Hematopoietic multipotent progenitor cell (in vitro differentiated cells): ENCODE measurements around the gene ANO5.

DNA sequence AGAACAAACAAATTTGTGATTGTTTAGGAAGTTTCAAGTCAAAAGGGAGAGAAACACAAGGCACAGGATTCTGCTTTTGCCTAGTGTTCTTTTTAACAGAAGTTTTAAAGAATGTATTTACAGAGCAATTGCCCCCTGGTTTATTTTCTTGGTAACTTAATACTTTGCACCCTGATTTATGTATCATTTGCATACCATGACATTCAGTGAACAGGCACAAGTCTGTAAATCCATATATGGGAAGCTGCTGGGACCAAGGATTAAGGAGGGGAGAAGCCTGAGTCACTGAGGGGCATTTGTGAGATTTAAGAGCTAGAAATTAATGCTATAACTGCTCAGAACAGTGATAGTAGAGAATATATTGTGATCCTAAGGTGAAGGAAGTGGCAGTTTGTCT, 103.1 kb downstream of the DBX1 start:
- CAGE, long polyA plus RNA: no peak

DNA sequence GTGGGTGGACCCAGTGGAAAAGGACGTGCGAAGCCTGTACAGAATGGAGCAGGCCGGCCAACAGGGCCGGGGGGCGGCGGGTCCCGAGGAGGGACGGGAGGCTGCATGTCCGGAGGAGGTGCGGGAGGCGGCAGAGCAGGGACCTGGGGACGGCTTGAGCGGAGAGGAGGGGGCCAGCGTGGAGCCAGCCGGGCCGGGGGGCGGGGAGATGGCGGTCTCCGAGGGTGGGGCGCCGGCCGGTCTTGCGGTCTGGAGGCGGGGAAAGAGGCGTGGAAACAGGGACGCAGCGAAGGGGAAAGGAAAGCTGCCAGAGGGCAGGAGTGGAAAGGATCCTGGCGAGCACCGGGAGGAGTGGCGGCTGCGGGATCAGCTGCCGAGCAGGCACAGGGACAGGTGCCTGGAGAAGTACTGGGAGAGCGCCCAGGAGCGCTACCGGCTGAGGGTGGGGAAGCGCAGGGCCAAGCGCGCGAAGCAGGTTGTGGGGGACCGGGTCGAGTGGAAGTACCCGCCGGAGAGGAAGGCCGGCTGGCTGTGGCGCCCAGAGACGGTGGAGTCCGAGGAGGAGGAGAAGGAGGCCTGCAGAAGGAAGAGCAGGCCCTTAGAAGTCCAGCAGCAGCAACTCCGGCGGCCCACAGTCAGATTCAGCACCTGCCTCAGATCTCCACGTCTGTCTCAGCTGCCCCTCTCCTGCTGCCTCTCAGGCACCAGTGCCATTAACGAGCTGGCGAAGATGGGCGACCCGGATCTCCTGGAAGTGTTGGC, at the start of gene ANO5:
TSS of gene ANO5 (plus strand) at position 323 of the 762 bp plus-strand sequence.
- CAGE, long polyA plus RNA: no peak

GRCh38 chr11:22624589-22624913, 1.1 kb downstream of the FANCF start:
- CAGE, long polyA plus RNA: no peak

DNA sequence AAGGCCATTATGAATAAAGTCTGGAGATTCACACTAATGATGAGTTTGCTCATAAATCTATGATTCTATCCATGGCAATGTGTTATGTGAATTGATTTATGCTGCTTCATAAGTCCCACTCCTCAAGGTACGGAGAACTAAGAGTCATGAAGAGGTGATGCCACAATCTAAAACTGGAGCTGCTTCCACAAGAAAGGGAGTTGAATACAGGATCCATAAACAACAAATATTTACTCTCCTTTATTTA, 367.7 kb downstream of the LUZP2 start:
- CAGE, long polyA plus RNA: no peak

GRCh38 chr11:26670510-26670970, 51.3 kb downstream of the SLC5A12 start:
- CAGE, long polyA plus RNA: no peak

GRCh38 chr11:26992406-26992853, 1.5 kb upstream of the FIBIN start:
- CAGE, long polyA plus RNA: no peak

DNA sequence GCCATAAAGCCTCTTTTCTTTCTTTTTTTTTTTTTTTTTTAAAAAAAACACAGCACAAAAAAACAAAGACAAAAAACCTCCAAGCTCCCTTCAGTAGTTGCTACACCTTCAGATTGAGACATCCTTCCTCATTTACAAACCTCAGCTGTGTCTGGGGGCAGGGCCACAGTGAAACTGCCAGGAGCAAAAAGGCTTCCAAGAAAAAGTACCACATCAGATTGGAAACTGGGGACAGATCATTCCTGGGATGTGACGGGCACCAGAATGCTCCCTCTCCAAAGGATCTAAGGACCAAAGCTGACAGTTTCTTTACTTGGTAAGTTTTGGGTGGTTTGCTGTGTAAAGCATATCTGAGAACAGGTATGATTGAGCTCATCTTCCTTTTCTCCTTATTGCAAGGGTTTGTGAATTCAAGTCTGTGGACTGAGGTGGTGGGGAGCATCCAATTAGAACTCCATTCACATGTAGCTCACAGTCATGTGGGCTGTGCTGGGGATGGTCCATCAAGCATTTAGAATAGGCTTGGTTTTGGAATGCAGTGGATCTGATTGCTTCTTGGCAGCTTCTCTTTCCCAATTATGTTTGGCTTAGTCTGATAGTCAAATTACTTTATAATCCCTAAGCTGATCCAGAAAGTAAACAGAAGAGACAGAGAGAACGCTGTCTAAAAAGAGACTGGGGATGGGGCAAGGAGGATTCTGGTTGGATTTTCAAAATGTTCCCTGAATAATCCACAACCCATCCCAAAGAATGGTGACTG, 728 bp downstream of the BBOX1 start:
- CAGE, long polyA plus RNA: no peak

DNA sequence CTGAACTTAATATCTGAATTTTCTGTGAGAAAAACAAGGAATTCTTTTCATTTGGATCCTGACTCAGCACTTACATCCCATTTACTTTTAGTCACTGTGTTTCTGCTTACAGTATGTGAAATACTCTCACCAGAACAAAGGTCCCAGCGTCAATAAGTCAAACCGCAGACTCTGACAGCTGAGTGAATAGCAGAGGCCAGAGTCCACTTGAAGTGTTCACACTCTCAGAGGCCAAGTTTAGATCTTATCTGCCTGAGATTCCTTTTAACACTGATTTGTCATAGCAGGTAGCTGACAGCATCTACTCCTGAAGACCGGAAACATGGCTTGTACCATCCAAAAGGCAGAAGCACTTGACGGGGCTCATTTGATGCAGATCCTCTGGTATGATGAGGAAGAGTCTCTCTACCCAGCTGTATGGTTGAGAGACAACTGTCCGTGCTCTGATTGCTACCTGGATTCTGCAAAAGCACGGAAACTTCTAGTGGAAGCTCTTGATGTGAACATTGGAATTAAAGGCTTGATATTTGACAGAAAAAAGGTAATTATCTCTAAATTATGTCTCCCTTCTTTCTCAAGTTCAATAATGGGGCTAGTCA, 14.6 kb downstream of the BBOX1 start:
- CAGE, long polyA plus RNA: no peak

DNA sequence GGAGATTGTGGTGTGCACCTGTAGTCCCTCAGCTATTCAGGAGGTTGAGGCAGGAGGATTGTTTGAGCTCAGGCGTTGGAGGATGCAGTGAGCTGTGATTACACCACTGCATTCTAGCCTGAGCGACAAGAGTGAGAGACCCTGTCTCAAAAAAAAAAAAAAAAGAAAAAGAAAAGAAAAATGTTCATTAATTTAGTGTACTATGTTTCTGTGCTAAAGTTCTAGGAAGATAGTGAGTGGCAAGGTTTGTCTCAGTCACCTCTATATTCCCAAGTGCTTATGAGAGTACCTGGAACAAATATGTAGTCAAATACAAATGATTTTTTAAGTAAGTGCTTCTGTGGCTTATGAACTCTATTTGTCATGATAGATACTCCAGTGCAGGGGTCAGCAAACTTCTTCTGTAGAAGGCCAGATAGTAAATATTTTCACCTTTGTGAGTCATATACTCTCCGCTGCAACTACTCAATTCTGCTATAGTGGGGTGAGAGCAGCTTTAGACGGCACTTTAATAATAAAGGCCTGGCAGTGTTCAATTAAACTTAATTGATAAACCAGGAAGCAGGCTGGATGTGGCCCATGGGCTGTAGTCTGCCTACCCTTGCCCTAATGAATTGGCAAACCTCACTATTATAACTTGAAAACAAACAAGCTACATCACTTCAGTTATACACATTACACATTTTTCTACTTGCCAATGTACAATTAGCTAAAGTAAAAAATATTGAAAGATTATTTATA, 12.3 kb upstream of the CCDC34 start:
- CAGE, long polyA plus RNA: no peak

DNA sequence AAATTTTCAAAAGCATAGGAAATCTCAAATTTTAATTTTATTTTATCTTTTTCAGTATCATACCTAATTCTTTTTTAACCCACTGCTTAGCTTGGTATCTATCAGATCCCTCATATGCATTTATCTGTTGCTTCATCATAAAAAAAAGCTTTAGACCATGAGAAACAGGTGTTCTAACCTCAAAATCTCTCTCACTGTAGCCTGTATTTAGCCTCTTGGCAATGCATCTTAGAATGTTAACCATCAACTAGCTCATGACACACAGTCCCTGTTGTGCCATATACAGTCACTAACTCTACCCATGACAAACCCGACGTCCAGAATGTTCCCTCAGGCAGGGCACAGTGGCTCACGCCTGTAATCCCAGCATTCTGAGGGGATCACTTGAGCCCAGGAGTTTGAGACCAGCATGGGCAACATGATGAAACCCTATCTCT, 18.1 kb upstream of the CCDC34 start:
- CAGE, long polyA plus RNA: no peak

GRCh38 chr11:27396684-27397116, 33.7 kb upstream of the CCDC34 start:
- CAGE, long polyA plus RNA: no peak

DNA sequence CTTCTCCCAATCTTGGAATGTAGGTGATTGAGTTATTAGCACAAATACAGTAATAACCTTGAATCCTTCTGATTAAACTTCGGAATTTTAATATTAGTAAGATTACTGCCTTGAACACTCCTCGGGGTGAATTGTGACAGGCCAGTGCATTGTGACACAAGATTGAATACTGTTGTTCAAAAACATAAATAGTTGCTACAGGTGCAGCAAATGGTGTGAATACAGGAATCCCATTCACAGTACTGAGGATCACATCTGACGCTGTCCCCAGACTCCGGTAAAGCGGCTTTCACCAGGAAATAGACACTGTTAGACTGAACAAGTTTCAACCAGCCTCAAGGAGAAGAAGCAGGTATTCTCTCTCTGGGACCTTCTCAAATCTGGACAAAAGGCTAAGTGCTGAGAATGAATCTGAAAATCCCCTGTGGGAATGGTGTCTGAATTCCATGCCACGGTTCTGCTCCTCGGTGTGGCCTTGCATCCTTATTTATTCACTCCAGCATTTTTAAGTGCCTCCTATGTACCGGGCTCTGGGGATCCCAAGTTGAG, 3.6 kb downstream of the LGR4 start:
- CAGE, long polyA plus RNA: no peak

DNA sequence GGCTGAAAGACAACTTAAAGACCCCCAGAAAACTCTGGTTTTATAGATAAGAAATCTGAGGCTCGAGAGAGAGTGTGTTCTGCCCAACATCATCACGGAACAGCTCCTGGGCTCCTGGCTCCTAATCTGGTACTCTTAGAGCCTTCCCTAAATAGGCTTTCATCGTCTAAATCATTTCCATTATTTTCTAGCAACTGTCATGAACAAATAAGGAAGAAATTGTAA, 1.7 kb upstream of the LGR4 start:
- CAGE, long polyA plus RNA: no peak

GRCh38 chr11:27716864-27717274, 16.6 kb upstream of the BDNF start:
- CAGE, long polyA plus RNA: no peak

DNA sequence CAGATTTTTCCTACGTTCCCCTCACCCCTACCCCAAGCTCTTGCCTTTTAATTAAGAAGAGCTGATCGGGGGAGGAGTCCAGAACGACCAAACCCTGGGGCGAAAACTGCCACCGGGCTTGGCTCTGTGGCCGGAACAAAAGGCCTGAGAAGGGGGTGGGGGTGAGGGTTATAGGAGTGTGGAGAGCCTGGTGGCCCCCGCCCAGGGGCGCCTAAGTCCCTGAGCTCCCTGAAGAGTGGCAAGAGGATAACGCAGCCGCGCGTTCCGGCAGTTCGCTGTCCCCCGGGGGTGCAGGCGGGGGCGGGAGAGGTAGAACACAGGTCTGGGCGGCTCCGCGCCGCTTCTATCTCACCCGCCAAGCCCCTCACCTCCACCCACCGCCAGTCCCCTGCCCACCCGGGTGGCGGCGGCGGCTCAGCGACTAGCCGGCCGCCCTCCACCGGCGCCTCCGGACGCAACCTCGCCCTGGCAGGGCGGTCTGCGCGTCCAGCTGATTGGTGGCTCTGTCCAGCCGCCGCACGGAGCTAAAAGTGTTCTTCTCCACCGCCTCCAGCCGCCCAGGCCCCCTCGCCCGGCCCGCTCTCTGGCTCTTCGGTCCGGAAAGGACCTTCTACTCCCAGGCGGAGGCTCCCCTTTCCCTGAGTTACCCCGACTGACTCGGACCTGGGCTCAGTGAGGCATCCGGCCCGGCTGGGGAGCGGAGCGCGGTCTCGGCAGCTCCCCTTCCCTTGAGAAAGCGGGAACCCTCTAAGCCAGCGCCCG, 18.8 kb upstream of the BDNF start:
- CAGE, long polyA plus RNA: no peak

DNA sequence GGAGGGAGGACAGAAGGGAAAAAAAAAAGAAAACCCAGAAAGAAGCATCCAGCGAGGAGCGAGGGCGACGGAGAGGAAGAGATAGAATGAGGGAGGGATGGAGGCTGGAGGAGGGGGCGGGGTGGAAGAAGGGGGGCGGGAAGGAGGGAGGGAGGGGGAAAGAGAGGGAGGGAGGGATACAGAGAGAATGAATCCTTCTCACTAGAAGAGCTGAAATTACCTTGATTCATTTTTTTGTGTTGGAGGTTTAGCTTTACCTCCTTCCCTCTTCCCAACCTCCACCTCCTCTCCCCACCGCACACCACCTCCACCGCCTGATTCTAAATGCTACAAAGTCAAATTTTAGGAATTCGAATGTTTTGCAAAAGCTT, 19.4 kb upstream of the BDNF start:
- CAGE, long polyA plus RNA: no peak

- CAGE, long polyA plus RNA: no peak
Observed at GRCh38 chr11:27934612-27935163, 173.3 kb downstream of the KIF18A start.

DNA sequence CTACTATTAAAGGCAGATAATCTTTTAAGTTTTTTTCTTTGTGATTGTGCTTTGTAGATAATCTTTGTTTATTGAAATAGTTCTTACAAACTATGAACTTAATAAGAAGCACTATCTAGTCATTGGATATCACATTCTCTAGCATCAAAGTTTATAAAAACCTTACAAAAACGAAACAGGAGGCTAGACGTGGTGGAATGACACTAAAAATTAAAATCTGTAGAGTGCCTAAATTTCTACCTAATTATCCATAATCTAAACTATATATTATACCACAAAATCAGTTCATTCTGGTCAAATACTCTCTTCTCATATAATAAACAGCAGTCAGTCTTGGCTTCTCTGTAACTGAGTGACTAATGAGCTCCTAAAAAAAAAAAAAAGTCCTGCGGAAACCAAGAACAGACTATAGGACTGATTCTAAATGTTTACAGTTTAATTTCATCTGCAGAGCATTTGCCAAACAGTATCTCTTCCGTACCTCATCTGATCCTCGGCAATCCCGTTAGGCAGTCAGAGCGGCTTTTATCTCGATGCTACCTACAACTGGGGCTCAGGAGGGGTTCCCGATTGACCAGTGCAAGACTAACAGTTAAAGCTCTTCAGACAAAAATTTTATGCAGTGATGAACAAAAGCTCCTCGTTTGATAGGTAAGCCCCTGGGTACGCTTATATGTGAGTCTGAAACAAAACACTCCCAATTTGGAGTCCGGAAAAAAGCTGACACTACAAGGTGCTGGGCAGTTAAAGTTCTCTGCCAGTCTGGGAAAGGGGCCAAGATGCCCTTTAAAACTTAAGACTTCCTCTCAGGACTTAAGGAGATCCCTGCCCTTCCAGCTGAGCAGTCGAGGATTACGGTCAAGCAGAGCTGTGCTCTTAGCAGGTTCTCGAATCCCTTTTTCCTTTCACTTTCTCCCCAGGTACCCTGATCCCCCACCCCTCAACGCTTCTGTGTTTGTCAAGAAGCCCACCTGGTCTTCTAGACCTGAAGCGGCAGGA, 649 bp downstream of the KIF18A start:
- CAGE, long polyA plus RNA: no peak

GRCh38 chr11:28227274-28227853, 119.2 kb downstream of the METTL15 start:
- CAGE, long polyA plus RNA: no peak

GRCh38 chr11:30150453-30150799, 80.4 kb upstream of the FSHB start:
- CAGE, long polyA plus RNA: no peak